ENCODE data around the genes MYO1F and DNMT1.

DNA sequence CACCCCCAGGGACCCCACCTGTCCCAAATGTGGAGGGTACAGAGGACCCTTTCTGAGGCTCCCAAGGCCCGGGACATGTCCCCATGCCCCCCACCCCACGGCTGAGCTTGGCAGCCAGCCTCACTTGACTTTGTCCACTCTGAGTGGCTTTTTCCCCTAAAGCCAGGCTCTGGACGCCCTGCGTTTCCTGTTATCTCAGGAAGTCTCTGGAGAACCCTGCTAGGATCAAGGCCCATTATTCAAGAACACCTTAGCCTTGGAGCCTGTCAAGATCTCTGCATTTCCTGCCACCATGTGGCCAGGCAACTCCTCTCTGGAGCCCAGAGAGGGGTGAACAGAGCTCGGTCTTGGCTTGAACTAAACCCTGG is 4.3 kb downstream of the NDUFA7 start:
- PRO-cap: bidirectional peak, plus-strand start at position 278 of the sequence, minus-strand start at position 307 of the sequence

DNA sequence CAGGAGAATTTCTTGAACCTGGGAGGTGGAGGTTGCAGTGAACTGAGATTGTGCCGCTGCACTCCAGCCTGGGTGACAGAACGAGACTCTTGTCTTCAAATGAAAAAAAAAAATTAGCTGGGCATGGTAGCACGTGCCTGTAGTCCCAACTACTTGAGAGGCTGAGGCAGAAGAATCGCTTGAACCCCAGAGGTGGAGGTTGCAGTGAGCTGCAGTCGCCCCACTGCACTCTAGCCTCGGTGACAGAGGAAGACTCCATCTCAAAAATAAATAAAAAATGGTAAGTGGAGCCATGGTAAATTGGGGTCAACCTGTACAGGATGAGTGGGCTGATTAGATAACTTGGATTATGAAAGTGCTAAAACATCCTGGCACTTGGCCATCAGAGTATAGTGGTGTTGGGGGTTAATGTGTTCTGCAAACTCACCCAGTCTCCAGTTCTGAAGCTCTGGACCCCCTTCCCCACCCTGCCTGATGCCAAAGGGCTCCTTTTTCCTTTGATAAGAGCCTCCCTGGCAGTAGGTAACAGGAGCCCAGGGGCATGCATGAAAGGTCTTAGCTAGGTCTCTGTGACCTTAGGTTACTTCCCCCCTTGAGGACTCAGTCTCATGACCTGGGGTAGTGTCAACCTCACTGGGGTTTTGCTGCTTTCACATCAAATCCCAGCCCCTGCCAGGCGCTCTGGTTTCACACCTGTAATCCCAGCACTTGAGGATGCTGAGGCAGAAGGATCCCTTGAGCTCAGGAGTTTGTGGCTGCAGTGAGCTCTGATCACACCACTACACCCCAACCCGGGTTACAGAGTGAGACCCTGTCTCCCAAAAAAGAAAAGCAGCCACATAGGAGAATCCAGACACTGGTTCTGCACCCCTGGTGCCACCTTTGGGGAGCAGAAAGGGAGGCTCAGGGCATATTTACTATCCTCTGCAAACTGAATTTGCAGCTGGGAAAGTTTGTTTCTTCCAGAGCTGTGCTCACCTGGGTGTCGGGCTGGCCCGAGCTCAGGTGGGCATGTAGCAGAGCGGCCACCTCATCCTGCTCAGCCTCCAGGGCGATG is 2.5 kb downstream of the RPS28 start:
- PRO-cap: no peak

GRCh38 chr19:8334723-8335864 is 8.0 kb downstream of the KANK3 start:
- PRO-cap: bidirectional peak, plus-strand start at chr19:8335210, minus-strand start at chr19:8335261; bidirectional peak, plus-strand start at chr19:8335543, minus-strand start at chr19:8335421

DNA sequence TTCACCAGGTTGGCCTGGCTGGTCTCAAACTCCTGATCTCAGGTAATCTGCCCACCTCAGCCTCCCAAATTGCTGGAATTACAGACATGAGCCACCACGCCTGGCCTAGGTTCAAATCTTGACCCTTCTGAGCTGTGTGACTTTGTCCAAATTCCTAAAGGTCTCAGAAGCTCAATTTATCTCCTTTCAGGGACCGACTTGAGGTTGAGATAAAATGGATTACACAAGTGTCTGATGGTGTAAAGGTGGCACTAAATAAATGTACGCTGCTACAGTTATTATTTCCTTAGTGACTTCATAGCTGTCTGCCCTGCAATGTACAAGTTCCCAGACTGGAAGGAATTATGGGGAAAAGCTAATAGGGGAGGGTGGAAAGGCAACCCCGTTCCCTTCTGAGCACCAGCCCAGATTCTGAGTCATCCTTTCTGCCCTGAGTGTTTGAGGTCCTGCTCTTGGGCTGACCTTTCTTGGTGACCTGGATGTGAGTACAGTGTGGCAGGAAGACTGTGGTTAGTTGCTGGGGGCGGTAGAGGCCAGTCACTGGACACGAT is 8.5 kb upstream of the ANGPTL4 start:
- PRO-cap: no peak

DNA sequence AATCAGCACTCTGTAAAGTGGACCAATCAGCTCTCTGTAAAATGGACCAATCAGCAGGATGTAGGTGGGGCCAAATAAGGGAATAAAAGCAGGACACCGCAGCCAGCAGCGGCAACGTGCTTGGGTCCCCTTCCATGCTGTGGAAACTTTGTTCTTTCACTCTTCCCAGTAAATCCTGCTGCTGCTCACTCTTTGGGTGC is 3.6 kb upstream of the RAB11B start:
- PRO-cap: unidirectional peak, plus-strand start at position 111 of the sequence

DNA sequence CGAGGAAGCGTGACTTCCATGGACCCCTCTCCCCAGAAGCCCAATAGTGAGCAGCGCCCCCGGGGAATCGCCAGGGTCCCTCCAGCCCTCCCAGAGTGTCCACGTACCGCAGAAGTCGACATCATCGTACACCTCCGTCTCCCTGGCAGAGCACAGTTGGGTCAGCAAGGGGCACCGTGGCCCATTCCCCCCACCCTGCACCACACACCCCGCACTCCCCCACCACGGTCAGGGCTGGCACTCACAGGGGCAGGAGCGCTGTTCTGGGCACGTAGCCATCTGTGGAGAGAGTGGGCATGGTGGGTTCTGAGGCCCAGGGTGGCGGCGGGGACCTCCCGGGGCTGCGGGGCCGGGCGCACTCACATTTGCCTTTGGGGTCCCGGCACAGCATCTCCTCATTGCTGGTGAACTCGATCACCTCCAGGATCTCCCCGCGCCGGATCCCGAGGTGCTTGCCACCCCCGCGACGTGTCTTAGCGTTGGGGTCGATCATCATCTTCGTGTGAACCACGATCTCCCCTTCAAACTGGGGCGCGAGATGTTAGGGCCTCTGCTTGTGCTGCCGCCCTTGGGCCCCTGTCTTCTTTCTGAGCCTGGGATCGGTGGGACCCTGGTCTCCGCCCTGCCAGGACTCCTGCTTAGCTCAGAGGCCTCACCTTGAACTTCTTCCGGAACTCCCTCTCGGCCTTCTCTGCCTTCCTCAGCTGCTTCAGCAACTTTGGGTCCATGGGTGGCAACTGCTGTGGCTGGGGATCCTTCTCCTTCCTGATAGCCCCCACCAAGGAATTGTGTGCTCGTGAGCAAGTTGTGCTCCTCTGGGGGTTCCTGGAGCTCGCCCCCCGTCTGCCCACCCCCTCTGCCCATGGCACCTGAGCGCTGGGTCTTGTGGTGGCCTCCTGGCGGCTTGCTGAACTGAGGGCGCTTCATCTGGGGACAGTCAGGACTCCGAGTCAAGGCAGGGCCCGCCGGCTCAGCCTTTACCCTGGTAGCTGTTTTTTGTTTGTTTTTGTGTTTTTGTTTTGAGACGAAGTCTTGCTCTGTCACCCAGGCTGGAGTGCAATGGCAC is 11.9 kb downstream of the PRAM1 start:
- PRO-cap: no peak

DNA sequence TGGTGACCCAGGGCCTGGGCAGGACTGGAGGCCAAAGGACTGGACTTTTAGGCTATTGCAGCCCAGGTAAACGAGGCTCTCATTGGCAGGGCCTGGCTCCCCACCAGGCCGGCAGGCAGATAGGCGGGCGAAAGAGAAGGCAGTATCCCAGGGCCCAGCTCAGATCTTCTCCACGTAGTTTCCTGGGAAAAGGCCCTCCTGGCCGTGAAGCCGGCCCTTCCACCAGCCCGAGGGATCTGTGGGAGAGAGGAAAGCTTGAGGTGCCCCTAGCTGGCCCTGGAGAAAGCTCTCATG is 7.3 kb upstream of the ZNF414 start:
- PRO-cap: no peak

DNA sequence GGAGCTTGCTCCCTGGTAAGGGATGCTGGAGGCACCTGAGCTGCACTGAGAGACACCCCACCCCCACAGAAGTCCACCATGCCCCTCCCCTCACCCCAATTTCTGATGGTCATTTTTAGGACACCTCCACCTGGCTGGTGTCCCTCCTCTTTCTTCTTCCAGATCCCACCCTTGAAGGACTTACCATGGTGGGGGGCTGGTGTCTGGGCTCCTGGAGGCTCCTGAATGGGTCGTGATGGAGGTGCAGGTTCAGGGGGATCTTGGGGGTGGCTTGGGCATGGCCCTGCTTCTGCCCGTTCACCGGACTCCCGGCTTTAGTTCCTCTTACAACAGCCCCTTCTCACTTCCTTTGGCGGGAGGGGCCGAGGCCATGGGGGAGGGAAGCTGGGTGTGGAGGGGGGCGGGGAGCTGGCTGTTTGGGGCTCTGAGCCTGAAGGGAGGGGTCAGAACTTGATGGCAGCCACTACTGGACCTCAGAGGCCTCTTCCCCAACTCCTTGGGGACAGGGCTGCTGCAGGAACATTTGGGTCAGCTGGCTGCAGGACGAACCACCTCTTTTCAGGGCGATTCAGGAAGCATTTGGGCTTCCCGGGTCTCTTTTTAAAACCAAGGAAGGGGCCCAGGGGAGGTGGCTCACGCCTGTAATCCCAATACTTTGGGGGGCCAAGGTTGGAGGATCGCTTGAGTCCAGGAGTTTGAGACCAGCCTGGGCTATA is at the start of gene MYO1F:
MYO1F (minus strand) TSS at position 320 of the 716 bp plus-strand sequence.
- PRO-cap: unidirectional peak, minus-strand start at position 316 of the sequence

GRCh38 chr19:8821335-8821927 is 10.7 kb downstream of the ZNF558 start:
- PRO-cap: no peak

- PRO-cap: no peak
Observed at GRCh38 chr19:9406744-9407369, 28.5 kb downstream of the ZNF266 start.

DNA sequence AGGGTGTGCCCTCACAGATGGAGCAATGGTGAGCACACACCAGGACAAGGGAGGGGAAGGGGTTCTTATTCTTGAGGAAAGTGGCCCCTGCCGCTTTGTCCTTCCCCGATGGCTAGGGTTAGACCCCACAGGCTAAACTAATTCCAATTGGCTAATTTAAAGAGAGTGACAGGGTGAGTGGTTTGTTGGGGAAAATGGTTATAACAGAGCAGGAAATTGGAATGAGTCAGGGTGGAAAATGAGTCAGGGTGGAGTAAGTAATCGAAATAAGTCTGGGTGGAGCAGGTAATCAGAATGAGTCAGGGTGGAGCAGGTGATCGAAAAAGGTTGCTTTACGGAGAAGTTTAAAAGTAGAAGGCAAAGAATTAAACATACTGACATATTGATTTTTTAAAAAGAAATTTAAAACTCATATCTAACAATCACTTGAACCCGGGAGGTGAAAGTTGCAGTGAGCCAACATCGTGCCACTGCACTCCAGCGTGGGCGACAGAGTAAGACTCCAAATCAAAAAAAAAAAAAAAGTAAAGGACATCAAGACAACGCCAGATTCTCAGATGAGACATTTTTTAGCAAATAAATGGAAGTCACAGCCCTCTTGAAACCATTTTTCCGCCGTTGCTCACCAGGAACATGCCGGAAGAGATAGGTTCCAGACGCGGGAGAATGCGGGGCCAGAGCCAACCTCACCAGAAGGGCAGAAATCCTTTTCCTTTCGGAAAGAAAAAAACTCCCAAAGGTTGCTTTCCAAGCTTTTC is 715 bp downstream of the ZNF562 start:
- PRO-cap: unidirectional peak, plus-strand start at position 628 of the sequence

DNA sequence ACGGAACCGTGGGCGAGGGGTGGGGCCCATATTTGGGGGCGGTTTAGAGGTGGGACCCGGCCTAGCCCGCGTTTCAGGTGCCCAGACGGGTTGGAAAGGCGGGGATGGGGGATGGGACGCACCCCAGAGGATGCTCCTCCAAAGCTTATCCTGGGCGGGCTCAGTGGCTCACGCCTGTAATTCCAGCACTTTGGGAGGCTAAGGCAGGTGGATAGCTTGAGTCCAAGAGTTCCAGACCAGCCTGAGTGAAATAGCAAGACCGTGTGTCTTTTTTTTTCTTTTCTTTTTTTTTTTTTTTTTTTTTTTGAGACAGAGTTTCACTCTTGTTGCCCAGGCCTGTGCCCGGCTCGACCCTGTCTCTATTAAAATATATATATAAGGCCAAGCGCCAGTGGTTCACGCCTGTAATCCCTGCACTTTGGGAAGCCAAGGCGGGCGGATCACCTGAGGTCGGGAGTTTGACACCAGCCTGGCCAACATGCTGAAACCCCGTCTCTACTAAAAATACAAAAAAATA is 442 bp upstream of the ZNF562 start:
- PRO-cap: bidirectional peak, plus-strand start at position 188 of the sequence, minus-strand start at position 161 of the sequence

DNA sequence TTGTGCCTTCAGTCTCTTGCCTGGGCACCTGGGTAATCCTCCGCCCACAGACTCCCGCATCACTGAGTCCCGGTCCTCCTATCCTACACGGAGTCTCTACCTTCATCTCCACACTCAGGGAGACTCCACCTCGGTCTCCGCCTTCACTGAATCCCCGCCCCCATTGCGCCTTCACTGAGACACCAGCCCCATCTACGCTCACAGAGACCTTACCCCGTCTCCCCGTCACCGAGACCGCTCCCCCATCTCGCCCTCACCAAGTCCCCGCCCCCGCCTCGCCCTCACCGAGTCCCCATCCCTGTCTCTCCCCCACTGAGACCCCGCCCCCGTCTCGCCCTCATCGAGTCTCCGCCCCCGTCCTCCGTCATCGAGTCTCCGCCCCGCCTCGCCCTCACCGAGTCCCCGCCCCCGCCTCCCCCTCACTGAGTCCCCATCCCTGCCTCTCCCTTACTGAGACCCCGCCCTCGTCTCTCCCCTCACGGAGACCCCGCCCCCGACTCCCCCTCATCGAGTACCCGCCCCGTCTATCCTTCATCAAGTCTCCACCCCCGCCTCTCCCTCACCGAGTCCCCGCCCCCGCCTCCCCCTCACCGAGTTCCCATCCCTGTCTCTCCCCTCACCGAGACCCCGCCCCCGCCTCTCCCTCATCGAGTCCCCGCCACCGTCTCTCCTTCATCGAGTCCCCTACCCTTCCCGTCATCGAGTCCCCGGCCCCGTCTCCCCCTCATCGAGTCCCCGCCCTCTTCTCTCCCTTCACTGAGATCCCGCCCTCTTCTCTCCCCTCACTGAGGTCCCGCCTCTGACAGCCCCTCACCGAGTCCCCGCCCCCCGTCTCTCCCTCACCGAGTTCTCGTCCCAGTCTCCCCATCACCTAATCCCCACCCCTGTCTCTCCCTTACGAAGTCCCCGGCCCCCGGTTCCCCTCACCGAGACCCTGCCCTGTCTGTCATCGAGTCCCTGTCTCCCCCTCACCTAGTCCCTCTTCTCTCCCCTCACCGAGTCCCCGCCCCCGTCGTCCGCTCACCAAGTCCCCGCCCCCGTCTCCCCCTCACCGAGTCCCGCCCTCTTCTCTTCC is 23.3 kb upstream of the ZNF846 start:
- PRO-cap: unidirectional peak, minus-strand start at position 194 of the sequence; unidirectional peak, minus-strand start at position 221 of the sequence; bidirectional peak, plus-strand start outside the sequence, minus-strand start at position 948 of the sequence

GRCh38 chr19:10118722-10119367 is 854 bp downstream of the EIF3G start:
- PRO-cap: unidirectional peak, plus-strand start at chr19:10119290

DNA sequence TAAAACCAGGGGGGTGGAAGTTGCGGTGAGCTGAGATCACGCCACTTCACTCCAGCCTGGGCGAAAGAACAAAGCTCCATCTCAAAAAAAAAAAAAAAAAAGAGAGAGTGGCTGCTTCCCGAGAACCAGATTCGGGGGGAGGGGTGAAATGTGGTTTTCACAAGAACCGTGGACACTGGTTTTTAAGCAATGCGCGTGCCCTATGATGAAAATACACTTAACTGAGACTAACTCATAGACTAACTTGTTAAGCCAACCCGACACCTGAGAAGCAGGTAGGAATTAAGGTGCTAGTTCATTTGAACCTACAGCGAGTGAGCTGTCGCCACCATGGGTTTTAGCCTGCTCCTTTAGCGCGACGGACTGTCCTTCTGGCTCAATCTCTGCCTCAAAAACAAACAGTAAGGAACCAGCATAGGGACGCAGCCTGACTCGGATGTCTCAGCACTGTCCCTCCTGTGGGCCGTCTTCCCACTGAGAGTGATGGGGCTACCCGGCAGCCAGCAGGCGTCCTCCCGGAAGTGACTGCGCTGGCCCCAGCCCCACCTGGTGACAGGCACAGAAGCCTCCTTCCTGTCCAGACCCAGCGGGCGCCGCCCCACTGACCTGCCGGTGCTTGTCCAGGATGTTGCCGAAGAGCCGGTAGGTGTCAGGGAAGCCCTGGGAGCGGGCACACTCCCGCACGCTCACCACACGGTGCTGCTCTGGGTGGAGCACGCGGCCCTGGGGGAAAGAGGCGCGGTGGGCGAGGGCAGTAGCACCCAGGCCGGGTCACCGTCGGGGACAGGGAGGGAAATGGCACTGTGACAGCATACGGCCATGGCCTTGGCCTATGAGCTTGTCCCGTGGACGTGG is 15.7 kb upstream of the EIF3G start:
- PRO-cap: no peak

DNA sequence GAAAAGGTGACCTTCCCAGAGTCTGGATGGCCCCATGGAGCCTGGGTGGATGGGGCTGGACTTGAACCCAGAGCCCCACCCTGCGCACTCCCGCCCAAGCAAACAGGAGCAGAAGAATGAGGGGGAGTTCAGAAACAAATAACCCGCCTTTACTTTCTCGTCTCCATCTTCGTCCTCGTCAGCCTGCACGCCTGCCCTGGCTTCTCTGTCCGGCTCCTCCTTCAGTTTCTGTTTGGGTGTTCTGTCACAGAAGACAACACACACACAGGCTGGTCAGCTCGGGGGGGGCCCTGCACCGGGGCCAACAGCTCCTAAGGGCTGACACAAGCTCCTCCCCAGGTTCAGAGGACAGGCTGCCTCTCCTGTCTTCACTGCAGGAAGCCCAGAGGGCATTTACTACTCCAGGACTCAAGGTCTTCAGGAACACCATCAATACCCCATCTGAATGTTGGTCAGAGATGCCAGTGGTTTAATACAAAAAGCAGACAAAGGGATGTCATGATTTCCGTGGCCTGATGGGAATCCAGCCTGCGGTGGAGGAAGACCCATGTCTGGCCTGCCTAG is 28.2 kb downstream of the DNMT1 start:
- PRO-cap: no peak

- PRO-cap: no peak
Observed at GRCh38 chr19:10180105-10180811, 14.5 kb downstream of the DNMT1 start.

- PRO-cap: bidirectional peak, plus-strand start at chr19:10194701, minus-strand start at chr19:10194682; bidirectional peak, plus-strand start at chr19:10195201, minus-strand start at chr19:10194951
Observed at GRCh38 chr19:10194589-10195386, at the start of gene DNMT1. DNMT1 (minus strand) TSS chr19:10194953.

GRCh38 chr19:10287766-10288100 is 978 bp downstream of the ICAM4 start:
- PRO-cap: no peak

GRCh38 chr19:10316358-10316891 is 610 bp upstream of the FDX2 start:
- PRO-cap: no peak

Data from H9 (cell line).